SK-N-DZ (cell line): ENCODE data around the genes GLYATL3 and DEFB114.

DNA sequence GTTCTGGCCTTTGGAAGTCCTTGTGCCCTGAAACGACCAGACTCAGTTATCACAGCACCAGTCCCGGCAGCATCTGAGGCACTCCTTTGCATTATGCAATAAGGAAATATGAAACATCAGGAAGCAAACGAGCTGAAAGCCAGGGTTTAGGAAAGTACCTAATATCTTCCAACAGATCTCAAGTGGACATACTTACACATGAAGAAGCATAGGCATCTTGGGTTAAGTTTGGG is 61.9 kb upstream of the ADGRF1 start:
RAMPAGE:
- cytosol, long total RNA: no peak
- nucleus, long total RNA: no peak

GRCh38 chr6:47285649-47286742 is 23.7 kb downstream of the TNFRSF21 start:
RAMPAGE:
- cytosol, long total RNA: no peak
- nucleus, long total RNA: no peak

GRCh38 chr6:47700173-47700518 is 1.8 kb downstream of the ADGRF4 start:
RAMPAGE:
- cytosol, long total RNA: no peak
- nucleus, long total RNA: no peak

GRCh38 chr6:48357268-48357601 is 246.2 kb upstream of the PTCHD4 start:
RAMPAGE:
- cytosol, long total RNA: no peak
- nucleus, long total RNA: no peak

DNA sequence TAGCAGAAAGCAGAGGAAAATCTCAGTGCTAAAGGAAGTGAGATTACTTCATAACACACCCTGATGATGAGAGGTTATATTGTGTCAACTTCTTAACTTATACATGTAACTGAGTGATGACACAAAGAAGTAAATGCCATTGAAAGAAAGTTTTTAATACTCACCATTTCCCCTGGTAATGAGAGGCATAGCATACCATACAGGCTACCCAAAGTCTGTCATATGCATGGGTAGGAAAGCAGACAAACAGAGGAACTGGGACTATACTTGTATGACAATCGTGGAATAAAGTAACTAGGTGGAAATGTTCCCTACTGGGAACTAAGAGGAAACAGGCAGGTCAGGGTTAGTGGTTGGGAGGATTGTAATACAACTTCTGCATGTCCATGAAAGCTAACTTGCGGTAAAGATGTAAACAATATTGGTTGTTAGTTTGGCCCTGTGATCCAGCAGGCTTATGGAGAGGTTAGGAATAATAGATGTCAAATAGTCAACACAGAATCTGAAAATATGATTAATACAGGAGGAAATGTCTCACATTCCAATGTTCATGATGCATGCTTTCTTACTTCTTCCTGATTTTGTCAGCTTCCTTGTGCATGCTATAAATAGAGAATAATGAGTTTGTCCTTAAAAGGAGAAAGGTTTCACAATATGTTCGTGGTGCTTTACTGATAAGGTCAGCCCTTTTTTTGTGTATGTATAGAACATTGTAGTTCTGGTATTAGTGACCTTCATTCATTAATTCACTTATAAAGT is 136.9 kb downstream of the MMUT start:
RAMPAGE:
- cytosol, long total RNA: no peak
- nucleus, long total RNA: no peak

GRCh38 chr6:49440019-49440464 is 23.0 kb downstream of the MMUT start:
RAMPAGE:
- cytosol, long total RNA: no peak
- nucleus, long total RNA: no peak

DNA sequence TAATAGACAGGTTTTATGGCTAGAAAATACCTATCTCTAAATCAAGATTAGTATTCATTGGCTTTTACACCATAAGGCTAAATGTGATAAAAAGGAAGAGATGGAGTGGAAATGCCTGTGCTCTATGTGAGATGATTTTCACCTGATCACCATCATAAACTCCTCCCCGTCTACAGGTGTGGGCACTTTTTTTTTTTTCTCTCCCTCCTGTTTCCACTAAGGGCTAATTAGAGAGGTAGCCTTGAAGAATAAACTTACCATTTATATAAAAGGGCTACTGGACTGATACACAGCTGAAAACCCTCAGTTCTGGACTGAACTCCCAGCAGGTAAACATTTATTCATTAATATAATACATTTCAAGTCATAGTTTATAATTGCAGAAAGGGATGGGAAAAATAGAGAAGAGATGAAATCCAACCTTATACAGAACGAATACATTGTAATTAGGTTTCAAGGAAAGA is at the start of gene GLYATL3:
GLYATL3 (plus strand) TSS at position 210 of the 464 bp plus-strand sequence.
RAMPAGE:
- cytosol, long total RNA: no peak
- nucleus, long total RNA: no peak

RAMPAGE:
- cytosol, long total RNA: no peak
- nucleus, long total RNA: no peak
Observed at GRCh38 chr6:49506608-49507002, 6.9 kb downstream of the GLYATL3 start.

DNA sequence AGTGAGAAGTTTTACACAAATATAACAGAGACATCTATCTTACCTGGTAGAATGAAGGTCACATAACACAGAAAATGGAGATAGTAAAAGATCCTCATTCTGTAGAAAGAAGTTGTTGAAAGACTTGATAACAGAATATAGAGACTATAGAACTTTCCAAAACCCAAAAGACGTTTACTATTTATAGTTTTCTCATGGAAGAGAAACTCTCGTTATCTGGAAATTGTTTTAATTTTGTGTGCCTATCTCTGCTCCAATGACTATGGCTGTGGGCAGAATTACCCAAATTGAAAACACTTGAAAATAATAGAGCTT is at the start of gene DEFB114:
DEFB114 (minus strand) TSS at position 157 of the 315 bp plus-strand sequence.
RAMPAGE:
- cytosol, long total RNA: no peak
- nucleus, long total RNA: no peak

DNA sequence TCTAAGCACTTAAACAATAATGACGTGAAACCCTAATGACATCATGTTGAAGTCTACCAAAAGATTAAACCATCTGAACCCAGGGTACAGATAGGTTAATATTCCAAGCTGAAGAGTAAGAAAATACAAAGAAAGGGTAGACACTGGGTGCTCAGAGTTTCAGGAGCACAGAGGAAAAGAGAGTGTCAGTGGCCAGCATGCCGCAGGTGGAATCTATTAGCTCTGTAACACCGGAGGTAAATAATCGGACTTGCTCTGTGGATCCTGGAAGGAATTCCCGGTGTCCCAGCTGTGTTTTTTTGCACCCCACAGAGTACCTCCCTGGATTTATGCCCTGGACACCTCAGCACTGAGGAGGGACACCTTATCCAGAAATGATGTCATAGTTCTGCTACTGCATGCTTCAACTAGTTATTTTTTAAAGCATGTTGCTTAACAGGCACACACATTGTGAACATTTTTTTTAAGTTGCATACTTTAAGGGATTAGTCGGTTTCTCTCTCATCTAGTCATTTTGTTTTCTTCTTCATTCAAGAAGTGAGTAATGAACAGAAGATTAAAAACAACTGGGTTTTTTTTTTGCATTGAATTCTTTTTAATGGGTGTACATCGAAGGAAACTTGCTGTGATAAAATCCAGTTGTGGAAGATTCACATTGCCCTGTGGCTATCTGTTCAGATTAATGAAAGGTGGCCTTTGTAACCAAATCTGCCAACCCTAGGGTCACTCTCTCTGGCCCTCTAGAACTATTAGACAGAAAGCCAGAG is 573.0 kb downstream of the PKHD1 start:
RAMPAGE:
- cytosol, long total RNA: no peak
- nucleus, long total RNA: no peak

DNA sequence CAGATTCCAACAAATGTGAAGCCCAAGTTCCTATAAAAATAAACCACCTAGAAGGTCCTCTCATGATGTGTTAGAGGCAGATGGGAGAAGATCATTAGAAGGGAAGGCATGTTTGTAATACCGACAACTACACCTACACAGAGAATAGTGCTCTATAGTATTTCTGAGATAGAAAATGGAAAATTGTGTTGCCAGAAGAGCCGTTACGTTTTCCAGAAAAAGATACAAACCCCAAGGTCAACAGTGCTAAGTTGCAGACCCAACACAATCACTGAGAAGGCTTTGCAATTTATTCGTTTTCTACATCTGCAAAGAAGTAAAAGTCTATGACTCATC is 126.4 kb downstream of the PKHD1 start:
RAMPAGE:
- cytosol, long total RNA: no peak
- nucleus, long total RNA: no peak

GRCh38 chr6:52285726-52285925 is 1.1 kb upstream of the MCM3 start:
RAMPAGE:
- cytosol, long total RNA: no peak
- nucleus, long total RNA: no peak

RAMPAGE:
- cytosol, long total RNA: no peak
- nucleus, long total RNA: no peak
Observed at GRCh38 chr6:52305369-52305728, 20.8 kb upstream of the MCM3 start.

DNA sequence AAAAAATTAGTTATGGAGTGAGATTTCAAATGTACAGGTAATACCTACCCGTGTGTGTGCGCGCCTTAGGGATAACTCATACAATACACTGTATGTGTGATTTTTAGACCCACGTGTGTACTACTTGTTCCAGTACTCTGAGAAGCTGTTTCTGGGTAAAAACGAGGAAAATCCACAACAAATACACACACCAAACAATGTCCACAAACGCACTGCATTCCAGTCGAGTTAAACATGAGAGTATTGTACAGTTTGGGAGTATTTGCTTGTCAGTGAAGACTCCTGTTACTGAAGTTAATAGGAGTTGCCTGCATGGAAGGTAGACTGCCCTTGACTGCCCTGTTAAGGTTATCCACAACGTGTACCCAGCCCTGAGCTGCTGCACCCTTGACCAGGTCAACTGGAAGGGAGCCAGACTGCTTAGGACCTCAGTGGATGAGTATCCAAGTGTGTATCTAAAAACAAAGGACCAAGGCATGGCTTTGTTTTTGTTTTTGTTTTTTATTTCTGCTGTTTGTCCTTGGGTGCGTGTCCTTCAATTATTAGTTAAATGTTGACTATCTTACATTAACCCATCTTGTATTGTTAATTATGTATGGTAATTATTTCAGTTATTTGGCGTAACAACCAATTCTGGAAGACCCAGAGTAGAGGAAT is 1.6 kb downstream of the PAQR8 start:
RAMPAGE:
- cytosol, long total RNA: no peak
- nucleus, long total RNA: no peak

DNA sequence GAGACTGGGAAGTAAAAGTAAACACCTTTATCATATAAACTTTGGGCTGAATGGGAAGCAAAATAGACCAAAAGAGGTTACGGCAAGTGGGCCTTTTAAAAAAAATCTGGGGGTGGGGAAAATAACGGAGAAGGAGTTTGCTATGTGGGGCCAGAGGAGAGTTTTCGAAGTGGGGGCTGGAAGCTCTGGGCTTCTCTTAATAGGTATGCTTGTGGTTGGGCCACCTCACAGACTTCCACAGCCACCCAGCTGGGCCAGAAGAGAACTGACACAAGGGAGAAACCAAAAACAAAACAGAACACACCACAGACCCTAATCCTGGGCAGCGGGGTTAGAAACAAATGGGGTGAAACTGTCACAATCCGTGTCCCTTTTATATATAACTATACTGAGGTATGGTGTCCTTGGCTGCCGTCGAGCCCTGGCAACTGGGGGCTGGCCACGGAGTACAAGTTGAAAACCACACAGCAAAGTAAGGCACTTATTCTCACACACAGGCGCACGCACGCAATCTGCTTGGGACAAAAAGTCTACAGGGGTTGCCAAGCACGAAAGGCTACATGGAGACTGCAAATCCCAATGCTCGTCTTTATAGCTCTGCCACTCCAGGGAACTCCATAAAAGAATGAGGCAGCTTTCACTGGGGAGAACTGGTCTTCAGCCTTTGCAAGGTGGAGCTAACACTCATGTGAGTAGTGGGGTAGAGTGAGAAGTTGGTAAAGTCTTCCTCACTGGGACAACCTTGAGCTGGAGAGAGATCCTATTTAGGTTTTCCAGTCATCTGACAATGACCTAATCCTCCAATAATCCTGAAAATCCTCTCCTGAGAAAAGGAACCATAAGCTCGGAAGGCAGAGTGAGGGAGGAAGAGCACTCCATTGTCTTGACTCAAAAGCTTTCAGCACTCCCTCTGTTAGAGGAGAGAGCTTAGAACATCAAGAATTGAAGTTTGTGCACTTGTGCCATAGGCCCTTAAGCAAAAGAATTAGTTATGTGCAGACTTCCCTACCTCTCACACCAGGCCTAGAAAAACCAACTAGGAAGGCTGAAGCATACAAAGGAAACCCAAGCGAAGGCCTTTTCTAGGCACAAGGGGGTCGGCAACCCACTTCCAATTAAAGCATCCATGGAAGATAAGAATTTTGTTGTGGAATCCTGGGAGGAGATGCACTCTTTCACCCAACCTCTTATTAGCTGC is 78.1 kb downstream of the TRAM2 start:
RAMPAGE:
- cytosol, long total RNA: no peak
- nucleus, long total RNA: no peak

RAMPAGE:
- cytosol, long total RNA: no peak
- nucleus, long total RNA: no peak
Observed at GRCh38 chr6:52505418-52505999, 71.4 kb downstream of the TRAM2 start.

DNA sequence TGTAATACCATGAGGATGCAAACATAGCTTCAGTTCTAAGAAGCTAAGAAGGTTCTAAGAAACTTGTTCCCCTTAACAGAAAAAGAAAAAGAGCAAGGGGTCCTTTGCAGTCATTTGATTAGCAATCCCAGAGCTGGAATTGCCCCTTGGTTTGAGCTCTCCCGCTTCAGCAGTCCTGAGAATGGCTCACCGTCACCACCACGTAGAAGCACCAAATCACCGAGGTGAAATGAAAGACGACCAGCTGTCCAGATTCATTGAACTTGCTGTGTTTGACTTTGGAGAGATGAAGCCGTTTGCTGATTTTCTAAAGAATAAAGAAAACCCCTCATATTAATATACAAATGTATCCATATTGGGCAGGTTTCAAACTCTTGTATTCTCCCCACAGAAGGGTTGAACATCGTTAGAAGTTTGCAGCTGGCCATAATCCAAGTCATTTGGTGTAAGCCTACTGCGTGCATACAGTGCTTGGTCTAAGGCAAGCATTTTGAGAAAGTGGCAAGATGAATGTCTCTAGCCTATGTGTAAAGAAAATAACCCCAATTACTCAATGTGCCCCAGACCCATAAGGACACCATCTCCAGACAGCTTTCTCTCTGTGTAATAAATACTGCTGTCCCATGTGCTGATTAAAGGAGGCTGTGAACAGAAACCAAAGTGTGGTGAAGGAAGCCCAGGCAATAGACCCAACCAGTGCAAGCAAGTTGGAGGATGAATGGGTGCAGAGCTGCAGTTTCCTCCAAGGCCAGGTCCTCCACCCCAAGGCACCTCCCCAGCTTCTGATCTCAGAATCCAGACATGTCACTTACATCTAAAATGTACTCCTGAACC is 60.8 kb downstream of the TRAM2 start:
RAMPAGE:
- cytosol, long total RNA: no peak
- nucleus, long total RNA: no peak

DNA sequence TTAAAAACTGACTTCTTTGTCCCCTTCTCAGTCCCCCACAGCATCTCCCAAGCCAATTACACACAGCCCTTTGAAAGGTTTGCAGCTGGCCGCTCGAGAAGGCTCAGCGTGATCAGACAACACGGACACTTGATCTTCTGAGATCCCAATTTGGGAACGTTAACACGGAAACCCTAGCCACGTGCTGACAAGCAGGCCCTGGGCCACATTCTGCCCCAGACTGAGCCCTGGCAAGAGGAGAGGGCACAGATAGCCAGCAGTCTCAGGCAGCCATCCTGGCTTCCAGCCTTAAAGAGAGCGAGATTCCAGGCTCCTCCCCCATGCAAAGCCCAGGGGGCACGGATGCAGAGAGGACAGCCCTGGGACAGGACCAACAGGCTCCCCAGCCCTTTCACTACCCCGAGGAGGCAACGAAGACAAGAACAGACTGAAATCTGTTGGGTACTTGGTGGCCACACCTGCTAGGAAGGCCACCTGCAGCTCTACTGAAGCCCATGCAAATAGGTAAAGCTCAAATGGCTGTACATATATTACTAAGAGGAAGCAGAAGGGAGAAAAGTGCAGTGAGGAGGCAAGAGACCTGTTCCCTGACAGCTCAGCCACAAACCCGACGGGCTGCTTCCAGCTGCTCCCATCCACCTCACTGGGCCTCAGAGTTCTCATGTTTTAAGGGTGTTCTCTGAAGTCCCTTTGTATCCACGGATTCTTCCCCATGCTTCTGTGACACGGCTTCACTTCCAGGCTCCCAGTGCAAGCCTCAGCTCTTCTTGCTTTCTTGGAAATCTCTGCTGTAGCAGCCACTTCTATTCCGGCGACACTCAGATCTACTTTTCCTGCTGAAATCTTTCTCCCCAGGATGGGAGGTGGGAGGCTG is 24.7 kb downstream of the TRAM2 start:
RAMPAGE:
- cytosol, long total RNA: no peak
- nucleus, long total RNA: no peak

DNA sequence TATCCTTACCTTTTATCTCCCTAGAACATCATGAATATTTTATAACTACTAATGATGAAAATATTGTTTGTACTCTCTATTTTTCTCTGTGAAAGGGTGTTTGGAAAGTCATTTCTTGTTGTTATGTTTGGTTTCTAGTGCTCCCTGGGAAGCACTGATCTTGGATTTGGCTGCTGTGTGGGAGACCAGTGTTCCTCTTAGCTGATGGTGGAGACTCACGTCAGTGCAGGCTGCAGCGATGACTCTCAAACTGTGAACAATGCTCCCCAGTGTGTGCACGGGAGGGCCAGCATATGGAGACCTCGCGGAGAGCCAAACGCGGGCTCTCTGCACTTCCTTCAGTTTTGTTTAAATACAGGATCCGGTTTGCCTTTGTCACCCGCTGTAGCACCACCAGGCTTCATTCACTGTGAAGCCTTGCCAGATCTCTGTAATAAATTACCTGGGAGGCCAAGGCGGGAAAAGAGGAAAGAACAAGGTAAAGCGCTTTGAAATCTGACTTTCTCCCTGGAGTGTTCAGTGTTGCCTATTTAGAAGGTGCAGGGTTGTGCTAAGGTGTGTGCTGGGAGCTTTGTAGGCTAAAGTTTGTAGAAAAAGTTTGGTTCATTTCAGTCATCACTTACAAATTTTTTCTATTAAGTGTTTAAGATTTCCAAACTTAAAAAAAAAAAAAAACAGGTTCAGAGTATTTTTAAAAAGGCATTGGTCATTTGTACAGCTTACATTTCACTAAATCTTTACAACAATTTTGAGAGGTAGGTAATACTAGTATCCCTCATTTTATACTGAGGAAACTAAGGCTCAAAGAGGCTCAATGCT is 30.7 kb upstream of the TMEM14A start:
RAMPAGE:
- cytosol, long total RNA: no peak
- nucleus, long total RNA: no peak

RAMPAGE:
- cytosol, long total RNA: no peak
- nucleus, long total RNA: no peak
Observed at GRCh38 chr6:52993908-52994415, 1.1 kb downstream of the GSTA4 start.